Measurements from ENCODE around the gene EHD3.

GRCh38 chr2:29130256-29130872 lies 15.1 kb downstream of the CLIP4 start:
- PRO-cap, result no peak
- RAMPAGE, long total RNA, 4 experiments, result no peak in any of the 4 experiments

GRCh38 chr2:29174929-29175635 lies 59.9 kb downstream of the CLIP4 start:
- PRO-cap, result no peak
- RAMPAGE, long total RNA, 4 experiments, result no peak in any of the 4 experiments

- PRO-cap, result no peak
- RAMPAGE, long total RNA, 4 experiments, result no peak in any of the 4 experiments
Observed at GRCh38 chr2:29475311-29475815, 360.1 kb downstream of the CLIP4 start.

DNA sequence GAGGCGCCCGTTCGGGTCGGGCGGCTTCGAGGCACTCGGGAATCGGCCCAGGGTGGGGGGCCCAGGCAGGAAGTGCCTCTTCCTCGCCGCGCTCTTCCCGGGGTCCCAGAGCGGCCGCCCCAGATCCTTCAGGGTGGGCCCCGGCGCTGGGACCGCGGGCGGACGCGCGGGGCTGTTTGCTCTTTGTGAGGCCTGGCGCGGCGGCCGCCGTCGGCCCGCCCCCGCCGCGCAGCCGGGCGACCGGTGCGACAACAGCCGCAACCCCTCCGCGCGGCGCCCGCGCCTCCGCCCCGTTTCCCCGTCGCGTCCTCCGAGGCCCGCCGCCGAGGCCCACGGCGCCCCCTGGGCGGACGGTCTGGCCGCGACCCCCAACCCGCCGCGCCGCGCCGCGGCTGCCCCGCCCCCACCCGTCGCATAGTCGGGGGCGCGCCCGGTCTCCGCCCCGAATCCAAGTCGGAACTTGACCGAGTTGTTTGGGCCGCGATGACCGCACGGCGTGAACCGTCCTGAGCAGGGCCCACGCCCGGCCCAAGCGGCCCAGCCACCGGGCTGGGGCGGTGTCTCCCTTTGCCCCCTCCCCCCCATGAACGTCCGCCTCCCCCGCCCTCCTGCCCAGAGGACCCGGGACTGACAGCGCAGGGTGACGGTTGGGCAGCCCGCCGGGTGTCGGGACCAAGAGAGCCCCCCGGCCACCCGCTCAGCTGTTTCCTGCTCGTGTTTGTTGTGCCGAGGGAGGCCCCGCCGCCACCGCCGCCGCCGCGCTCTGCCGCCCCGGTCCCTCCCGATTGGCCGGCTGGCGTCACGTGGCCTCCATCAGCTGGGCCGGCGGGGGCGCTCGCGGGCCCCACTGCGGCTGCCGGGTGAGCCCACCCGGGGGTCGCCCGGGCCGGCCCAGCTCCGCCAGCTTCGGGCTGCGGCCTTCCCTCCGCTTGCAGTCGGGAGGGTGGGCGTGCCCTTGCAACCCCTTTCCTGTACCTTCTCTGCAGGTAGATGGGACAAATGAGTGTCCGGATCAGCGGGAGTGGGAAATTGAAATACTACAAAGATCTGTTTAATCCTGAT lies 630 bp downstream of the YPEL5 start:
- PRO-cap, result unidirectional peak, minus-strand start at position 776 of the sequence
- RAMPAGE, long total RNA, 4 experiments, result no peak in any of the 4 experiments

- PRO-cap, result no peak
- RAMPAGE, long total RNA, 4 experiments, result no peak in any of the 4 experiments
Observed at GRCh38 chr2:30168027-30168589, 21.3 kb downstream of the YPEL5 start.

DNA sequence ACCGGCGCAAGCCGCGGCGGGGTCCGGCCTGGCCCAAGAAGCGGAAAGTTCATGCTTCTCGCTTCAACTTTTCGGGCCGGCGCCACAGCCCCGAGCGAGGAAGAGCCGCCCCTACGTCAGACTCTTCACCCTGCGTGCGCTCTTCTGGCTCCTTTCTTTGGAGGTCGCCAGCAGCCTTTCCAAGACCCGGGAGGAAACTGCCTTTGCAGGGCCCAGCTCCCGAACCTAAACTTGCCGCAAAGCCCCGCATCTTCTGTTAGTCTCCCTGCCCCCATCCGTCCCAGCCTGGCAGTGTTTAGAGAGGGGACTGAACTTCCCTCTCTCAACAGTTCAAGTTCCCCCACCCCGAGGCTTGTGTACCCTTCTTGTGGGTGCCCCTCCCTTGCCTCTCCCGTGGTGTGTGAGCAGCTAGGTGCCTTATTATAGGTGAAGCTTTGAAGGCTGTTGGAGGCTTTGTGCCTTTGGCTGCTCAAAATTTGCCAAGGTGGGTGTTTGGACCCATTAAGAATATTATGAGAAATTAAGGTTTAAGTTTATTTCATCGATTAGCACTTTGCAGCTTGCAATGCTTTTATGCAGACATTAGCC lies 1.4 kb downstream of the LBH start:
- PRO-cap, result no peak
- RAMPAGE, long total RNA, 4 experiments, result no peak in any of the 4 experiments

- PRO-cap, result no peak
- RAMPAGE, long total RNA, 4 experiments, result no peak in any of the 4 experiments
Observed at GRCh38 chr2:30236808-30237681, 5.7 kb downstream of the LBH start.

GRCh38 chr2:30447740-30448175 lies 712 bp downstream of the LCLAT1 start:
- PRO-cap, result no peak
- RAMPAGE, long total RNA, 4 experiments, result no peak in any of the 4 experiments

DNA sequence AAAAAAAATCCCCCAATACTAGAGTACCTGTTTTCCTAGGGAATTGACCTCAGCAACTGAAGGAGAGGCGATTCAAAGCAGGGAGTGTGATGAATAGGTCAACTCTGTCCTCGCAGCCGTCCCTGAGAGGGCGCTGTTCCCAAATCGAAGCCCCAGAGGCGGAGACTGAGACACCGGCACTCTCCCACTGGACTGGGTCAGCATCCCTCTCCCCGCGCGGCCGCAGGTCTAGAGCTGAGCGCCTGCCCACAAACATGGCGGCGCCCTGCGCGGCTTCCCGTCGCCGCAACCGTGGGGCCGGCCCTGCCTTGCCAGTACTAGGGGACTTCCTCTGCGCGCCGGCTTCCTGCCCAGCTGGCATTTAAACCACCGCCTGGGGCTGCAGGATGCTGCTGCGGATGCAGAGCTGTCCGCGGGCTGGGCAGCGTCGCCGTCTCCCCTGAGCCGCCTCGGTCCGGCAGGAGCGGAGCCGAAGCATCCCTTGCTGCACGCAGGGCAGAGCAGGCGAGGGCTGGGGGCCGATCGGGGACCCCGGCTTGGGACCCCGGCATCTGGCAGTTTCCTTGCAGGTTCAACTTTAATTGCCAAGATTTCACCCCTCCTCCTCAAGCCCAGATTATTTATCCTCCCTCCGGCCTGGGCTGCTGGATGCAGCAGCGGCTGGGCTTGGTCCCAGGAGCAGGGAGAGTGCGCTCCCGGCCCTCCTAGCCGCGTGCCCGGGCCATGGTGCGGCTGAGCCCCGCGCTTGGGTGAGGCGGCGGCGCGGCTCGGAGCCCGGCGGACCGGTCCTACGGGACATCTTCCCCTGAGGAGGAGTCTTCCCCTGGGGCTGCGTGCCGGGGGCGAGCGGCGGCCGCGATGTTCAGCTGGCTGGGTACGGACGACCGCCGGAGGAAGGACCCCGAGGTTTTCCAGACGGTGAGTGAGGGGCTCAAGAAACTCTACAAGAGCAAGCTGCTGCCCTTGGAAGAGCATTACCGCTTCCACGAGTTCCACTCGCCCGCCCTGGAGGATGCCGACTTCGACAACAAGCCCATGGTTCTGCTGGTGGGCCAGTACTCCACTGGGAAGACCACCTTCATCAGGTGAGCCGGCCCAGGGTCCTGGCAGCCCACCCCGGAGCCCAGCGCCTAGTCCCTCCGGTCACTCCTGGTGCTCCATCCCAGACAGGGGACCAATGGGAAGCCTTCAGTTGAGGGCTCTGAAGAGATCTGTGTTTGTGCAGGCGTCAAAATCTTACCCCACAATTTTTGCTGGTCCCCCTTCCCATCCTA lies at the start of gene EHD3:
EHD3 (plus strand) TSS at position 389 of the 1,274 bp plus-strand sequence.
- PRO-cap, result no peak
- RAMPAGE, long total RNA, 4 experiments, result start-site peak on the plus strand in 1 of 4 experiments, centred at position 358 of the sequence, 20 reads per replicate

GRCh38 chr2:31293273-31293688 lies 59.3 kb downstream of the EHD3 start:
- PRO-cap, result no peak
- RAMPAGE, long total RNA, 4 experiments, result no peak in any of the 4 experiments

DNA sequence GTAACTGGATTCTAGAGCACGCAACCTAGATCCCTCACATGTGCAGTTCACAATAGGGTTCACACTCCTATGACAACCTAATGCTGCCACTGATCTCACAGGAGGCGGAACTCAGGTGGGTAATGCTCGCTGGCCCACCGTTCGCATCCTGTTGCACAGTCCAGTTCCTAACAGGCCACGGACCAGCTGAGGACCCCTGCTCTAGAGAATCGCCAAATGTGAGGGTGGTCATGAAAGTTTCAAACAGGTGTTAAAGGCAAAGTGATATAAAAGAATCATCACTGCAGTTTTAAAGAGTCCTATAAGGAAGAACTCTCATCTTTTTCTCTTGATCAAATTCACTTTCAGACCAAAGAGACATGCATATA lies 106.3 kb downstream of the MEMO1 start:
- PRO-cap, result no peak
- RAMPAGE, long total RNA, 4 experiments, result no peak in any of the 4 experiments

- PRO-cap, result no peak
- RAMPAGE, long total RNA, 4 experiments, result no peak in any of the 4 experiments
Observed at GRCh38 chr2:32064378-32064878, 1.1 kb downstream of the SPAST start.

DNA sequence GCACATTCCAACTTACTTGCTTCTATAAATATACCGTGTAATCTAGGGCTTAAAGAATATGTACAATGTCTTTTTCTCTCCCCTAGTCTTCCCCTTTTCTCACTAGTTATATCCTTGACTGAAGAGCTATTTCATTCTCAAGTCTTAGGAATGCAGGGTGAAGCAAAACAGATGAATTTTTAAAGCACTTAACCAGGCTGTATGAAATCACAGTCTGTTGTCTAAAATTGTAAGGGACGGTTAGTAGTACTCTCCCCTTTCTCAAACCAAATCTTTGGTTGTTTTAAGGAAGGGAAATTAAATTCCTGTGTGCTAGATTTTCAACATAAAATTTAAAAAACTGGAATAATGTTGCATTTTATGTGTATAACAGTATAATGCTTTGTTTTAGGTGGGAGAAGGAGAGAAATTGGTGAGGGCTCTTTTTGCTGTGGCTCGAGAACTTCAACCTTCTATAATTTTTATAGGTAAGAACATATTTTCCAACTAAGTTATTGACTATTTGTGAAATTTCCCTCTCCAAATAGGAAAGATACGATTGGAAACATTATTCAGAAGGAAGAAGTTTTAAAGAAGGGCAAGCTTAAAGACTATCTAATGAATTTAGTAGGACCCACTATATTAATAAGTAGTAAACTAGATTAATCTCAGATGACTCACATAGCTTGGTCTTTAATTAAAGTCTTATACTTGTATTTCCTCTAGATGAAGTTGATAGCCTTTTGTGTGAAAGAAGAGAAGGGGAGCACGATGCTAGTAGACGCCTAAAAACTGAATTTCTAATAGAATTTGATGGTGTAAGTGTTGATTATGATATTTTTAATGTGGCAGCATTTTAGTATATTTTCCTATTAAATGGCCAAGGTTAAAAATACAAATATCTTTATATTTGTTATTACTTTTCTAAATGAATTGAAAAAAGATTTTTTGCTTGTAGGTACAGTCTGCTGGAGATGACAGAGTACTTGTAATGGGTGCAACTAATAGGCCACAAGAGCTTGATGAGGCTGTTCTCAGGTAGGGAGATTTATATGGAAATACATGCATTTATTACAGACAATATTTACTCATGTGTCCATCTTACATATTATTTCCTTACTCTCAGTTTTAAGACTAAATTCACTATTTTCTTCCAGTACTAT lies 29.1 kb upstream of the SLC30A6 start:
- PRO-cap, result no peak
- RAMPAGE, long total RNA, 4 experiments, result no peak in any of the 4 experiments

DNA sequence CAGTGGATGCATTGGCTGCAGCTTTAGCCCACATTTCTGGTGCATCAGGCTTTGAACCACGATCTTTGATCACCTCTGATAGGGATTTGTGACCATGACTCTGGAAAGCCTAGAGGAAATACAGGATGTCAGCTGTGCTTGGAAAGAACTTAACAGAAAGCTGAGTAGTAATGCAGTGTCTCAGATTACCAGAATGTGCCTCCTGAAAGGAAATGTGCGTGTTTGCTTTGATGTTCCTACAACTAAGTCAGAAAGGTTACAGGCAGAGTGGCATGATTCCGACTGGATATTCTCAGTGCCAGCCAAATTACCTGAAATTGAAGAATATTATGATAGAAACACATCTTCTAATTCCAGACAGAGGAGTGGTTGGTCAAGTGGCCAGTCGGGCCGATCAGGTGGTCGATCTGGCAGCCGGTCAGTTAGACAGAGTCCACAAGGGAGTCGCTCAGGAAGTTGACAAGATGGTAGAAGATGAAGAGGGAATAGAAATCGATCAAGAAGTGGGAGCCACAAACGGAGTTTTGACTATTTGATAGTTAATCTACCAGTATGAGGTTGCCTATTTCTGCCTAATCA lies 37.9 kb downstream of the SLC30A6 start:
- PRO-cap, result no peak
- RAMPAGE, long total RNA, 4 experiments, result no peak in any of the 4 experiments

- PRO-cap, result no peak
- RAMPAGE, long total RNA, 4 experiments, result no peak in any of the 4 experiments
Observed at GRCh38 chr2:32235191-32235755, 29.4 kb downstream of the NLRC4 start.

- PRO-cap, result no peak
- RAMPAGE, long total RNA, 4 experiments, result no peak in any of the 4 experiments
Observed at GRCh38 chr2:32284126-32285162, 6.7 kb downstream of the YIPF4 start.

DNA sequence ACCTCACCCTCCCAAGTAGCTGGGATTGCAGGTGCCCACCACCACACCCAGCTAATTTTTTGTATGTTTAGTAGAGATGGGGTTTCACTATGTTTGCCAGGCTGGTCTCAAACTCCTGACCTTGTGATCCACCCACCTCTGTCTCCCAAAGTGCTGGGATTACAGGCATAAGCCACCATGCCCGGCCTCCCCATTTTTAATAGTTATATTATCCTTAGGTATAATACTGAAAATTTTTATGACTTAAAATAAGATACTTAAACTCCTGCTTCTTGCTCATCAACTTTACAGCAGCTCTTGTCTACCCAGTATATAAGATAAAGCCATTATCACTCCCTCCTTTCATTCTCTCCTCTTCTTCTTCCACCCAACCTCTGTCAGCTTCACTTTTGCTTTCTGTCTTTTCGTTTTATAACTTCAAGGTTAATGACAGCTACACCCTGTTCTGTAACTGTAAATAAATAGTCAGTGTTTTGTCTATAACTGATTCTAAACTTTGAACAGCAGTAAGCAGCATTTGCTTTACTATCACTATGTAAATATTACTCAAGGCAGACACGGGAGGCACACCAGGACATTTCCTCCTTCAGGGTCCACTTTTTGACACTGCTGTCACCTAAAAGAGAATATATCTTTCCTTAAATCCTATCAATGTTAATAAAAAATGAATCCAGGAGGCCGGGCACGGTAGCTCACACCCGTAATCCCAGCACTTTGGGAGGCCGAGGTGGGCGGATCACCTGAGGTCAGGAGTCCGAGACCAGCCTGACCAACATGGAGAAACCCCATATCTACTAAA lies 27.8 kb upstream of the BIRC6 start:
- PRO-cap, result no peak
- RAMPAGE, long total RNA, 4 experiments, result no peak in any of the 4 experiments

- PRO-cap, result no peak
- RAMPAGE, long total RNA, 4 experiments, result no peak in any of the 4 experiments
Observed at GRCh38 chr2:32715163-32715765, 87.4 kb downstream of the TTC27 start.

DNA sequence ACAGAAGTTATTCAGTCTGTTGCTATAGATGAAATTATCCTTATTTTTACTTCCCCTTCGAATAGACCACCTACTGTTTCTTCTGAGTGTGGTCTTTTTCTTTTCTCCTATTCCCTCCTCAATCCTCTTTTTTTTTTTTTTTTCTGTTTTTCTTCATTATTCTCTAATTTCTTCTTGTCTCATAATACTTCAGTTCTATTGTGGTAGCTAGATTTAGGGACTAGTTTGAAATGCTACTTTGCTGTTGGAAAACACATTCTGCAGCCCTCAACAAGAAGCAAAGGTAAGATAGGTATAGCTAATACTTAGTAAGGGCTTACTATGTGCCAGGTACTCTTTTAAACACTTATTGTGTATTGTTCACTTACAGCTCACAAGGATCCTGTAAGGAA lies 75.4 kb downstream of the LTBP1 start:
- PRO-cap, result unidirectional peak, minus-strand start at position 135 of the sequence
- RAMPAGE, long total RNA, 4 experiments, result no peak in any of the 4 experiments

DNA sequence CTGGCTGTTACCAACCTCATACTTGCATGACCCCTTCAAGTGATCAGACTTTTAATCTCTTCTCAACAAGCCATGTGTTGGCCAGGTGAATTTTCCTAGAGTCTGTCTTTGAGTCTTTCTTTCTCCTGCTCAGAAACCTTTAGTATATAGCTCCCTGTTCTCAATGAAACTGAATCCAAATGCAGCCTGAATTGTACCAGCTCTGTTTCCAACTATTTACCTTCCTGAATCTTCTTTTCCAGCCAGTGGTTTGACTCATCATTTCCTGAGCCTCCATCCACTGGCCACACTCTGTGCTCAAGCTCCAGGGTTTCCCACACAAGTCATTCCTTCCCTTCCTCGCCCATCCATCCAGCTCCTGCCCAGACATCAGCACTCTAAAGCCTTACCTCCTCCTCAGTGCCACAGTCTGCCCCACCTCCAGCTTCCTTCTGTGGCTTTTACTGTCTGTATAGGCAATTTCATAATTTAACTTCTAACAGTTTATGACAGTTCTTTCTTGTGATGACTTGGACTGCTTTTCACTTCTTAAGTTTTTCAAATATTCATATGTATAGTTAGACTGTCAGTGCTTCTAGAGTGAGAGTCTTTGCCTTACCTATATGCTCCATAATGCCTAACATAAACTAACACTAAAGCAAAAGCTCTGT lies 233.6 kb upstream of the RASGRP3 start:
- PRO-cap, result no peak
- RAMPAGE, long total RNA, 4 experiments, result no peak in any of the 4 experiments

Measured in sigmoid colon (tissue), 4 donors.